Placental epithelial cell (primary cell): ENCODE measurements around a stretch of chr7.

DNA sequence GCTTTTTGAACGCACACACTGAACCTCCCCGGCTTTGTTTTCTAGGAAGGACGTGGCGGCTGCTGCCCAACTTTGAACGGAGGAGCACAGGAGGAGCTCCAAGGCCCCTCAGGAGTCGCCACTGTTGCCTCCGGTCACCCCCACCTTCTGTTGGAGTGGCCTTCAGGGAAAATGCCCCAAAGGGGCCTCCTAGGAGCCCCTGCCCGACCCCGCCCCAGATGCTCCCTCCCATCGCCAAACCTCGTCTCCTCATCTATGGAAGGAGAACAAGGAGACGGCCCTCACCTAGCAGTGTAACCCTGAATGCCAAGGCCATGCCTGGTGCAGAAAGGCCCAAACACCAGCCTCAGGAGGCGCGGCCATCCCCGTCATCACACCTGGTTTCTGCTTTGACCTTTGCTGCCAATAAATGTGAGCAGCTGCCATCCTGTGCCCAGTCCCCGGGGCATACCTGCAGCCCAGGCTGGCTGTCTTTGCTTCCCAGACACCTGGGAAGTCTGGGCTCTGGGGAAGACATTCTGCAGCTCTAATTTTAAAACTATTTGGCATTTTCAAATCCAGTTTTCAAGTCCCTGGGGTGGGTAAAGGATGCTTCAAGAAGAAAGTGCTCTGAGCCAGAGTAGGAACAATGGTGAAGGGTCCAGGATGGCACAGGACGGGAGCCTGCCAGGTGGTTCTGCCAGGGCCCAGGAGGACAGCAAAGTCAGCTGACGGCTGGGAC is 318.5 kb downstream of the PTPRN2 start:
- CAGE, long polyA plus RNA = no peak

DNA sequence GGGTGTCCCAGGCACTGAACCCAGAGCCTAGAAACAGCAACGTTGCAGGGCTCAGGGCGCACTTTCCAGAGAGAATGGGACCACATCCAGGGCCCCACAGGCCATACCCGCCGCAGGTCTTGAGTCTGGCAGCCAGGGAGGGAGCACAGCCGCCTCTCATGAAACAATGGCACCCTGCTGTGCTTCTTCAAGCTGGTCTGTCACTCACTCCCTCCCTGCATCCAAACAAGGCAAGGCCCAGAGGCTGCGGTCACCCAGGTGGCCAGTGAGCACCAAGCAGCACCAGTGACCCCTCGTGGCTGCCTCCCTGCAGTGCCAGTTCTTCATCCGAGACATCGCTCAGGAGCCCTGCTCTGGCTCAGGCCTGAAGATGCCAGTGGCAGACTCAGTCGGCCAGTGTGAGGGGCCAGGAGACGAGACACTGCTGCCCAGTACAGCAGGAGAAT is 261.6 kb downstream of the PTPRN2 start:
- CAGE, long polyA plus RNA = no peak

- CAGE, long polyA plus RNA = no peak
Measured at GRCh38 chr7:158467462-158468136, 120.0 kb downstream of the PTPRN2 start.

GRCh38 chr7:158602139-158602550 is 14.5 kb upstream of the PTPRN2 start:
- CAGE, long polyA plus RNA = no peak

GRCh38 chr7:158607323-158608090 is 19.9 kb upstream of the PTPRN2 start:
- CAGE, long polyA plus RNA = no peak

DNA sequence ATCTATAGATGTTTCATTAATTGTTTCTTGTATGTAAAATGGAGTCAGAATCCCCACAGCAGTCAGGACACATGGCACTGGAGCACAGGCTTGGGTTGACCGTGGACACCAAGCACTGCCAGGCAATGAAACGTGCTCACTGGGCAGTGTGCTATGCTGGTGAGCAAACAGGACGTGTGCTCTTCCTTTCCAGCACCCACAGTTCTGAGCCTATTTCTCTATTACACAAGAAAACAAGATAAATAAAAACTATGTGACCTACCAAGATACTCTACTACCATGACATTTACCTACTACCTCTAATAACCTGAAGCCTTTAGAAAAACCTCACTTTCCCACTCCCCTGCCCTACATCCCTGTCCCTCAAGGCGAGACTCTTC is 44.2 kb upstream of the PTPRN2 start:
- CAGE, long polyA plus RNA = no peak

DNA sequence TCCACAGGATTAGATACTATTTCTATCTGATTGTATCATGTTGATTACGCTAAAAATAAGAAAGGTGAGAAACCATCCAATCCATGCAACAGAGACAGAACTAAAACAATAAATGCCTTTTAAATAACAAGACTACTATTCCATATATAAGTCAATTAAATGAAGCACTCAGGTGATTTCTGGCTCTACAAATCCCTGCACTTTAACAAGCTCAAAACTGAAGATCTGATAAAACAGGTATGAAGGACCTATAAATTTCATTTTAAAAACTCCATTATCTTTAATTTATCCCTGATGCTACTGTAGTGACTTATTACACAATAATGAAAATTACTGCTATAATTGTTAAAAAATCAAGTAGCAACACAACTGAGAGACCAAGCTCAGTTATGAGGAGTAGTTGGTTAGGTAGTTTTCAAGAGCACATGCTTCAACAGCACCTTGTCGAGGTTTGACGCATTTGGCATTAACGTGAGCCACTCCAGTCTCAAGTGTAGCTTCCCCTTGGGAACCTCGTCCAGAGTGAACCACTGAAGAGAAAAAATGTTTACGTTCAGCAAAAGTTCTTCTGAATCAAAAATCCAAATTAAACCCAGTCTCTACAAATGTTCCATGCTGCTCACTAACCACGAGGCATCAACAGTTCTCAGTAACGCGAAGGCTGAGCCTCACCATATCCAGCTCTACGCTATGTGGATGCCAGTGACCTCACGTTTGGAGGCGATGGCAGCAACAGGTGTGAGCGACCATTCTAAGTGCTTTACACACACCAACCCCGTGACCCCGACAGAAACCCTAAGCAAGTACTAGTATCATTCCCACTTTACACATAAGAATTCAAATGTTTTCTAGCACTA is 55.2 kb upstream of the NCAPG2 start:
- CAGE, long polyA plus RNA = no peak

DNA sequence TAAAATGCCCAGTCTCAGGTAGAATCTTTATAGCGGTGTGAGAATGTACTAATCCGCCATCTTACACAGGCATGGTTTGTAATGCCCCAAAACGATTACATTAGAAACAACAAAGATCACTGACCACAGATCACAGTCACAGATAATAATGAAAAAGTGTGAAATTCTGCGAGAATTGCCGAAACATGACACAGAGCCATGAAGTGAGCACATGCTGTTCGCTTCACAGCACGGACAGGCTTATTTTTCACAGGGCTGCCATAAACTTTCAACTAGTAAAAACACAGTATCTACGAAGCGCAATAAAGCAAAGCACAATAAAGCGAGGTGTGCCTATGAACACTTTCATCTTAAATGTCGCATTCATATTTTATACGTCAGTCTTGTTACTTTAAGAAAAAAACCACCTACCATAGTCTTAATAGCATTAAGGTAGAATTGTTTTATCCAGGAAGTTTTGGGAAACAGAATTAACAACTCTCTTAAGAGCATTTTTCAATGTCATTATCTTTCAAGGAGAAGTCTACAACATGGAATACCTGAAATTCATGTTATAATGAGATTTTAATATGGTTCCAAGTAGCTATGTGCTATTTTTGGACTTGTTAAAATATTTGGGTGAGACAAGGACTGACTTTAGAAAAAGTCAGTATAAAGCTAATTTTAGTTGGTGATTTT is 51.5 kb downstream of the ESYT2 start:
- CAGE, long polyA plus RNA = no peak

DNA sequence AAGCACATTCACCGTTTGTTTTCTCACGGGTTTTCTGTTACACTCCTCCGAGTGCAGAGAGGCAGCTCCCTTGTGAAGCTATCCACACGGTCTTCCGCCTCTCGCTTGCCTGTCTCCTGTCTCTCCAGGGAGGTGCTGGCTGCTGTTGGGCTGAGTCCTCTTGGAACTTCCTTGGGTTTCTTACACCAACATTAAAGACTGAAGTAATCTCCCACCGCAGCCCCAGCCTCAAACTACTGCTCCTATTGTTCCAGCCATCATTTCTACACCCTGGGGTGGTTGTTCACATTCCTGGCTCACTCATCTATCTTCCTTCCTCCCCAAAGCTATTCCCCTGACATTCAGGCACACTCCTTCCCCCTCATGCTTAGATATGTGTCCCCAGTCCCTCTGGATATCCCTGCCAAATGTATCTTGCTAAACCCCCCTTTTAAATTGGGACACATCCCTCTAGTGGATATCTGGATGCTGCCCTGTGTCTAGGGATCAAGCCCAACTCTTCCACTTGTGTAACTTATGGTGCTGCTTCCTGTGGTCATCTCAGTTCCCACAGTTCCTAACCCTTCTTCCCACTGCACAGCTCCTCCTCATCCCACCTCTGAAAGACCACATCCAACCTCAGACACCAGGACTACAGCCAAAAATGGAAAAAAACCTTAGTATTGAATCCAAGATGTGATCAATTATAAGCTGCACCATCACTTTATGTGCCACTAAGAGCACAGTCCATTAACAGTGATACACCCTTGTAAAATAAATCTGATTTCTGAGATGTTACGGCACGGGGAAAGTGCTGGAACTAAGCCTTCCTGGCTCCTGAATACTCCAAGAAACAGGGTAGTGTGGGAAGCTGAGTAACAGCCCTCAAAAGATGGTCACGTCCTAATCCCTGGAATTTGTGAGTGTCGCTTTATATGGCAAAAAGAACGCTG is 13.9 kb downstream of the ESYT2 start:
- CAGE, long polyA plus RNA = no peak

- CAGE, long polyA plus RNA = no peak
Measured at GRCh38 chr7:158867310-158867711, 11.0 kb downstream of the DYNC2I1 start.

- CAGE, long polyA plus RNA = no peak
Measured at GRCh38 chr7:159070485-159070915, 74.2 kb downstream of the VIPR2 start.